GM12891 (cell line): ENCODE data around the gene ING3.

DNA sequence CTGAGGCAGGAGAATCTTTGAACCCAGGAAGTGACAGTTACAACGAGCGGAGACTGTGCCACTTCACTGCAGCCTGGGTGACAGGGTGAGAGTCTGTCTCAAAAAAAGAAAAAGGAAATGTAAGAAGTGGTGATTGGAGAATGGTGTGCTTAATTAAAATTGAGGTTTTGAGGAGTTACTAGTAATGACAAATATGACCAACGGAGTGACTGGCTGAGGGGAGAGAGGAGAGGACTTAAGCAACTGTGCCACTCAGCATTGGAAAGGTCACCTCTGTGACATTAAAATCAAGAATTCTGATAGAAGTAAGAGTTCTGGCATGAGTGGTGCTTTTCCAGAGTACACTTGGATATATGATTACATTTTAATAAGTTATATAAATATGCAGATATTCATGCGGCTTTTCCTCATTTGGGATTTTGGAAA lies 31.7 kb upstream of the ST7 start:
- RRBS, result no CpG with 5 or more reads among the region's 4 CpGs

GRCh38 chr7:116954187-116954692 lies 939 bp downstream of the ST7 start:
- RRBS, result no CpG with 5 or more reads among the region's 27 CpGs

DNA sequence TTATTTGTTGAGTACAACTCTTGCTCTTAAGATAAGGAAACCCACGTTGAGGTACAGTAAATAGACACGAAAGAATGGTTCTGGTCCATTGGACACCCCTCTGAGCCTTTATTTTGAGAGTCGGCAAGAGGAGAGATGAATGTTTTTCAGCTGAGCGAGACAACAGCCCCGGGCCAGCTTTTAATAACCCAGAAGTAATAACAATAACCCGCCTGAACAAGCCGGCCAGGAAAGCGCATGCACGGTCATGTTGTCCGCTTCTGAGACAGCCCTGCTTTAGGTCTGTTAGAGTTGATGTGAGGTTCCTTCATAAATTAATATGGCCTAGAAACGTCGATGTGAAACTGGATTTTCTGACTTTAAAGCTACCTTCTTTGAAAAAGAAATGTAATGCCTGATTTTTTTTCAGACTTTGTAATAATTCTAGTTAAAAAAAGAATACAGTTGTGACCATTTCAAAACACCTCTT lies 48.9 kb downstream of the WNT2 start:
- RRBS, result no CpG with 5 or more reads among the region's 12 CpGs

- RRBS, result no CpG with 5 or more reads among the region's 1 CpG
These were observed 8.2 kb upstream of the ASZ1 start for GRCh38 chr7:117435535-117435794.

DNA sequence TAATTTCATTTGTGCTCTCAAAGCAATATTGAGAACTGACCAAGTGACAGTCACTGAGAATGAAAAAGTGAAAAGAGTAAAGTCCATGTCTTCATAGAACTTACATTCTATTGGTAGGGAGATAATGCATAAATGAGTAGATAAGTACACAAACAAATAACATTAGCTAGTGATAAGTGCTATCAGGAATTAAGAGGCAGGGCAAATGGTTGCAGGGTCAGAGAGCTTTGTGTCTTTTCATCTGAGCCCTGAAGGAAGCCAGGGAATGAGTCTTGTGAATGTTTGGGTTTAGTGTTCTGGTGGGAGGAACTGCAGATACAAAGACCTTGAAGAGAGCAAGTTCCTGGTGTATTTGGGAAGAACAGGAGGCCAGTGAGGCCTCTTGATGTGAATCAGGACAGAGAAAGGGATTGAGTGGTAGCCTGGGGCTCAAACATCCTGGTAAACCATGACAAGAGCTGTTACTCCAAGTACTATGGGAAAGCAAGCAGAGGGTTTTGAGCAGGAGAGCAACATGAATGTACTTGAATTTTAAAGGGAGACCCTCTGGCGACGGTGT lies 183.8 kb downstream of the CTTNBP2 start:
- RRBS, result no CpG with 5 or more reads among the region's 2 CpGs

DNA sequence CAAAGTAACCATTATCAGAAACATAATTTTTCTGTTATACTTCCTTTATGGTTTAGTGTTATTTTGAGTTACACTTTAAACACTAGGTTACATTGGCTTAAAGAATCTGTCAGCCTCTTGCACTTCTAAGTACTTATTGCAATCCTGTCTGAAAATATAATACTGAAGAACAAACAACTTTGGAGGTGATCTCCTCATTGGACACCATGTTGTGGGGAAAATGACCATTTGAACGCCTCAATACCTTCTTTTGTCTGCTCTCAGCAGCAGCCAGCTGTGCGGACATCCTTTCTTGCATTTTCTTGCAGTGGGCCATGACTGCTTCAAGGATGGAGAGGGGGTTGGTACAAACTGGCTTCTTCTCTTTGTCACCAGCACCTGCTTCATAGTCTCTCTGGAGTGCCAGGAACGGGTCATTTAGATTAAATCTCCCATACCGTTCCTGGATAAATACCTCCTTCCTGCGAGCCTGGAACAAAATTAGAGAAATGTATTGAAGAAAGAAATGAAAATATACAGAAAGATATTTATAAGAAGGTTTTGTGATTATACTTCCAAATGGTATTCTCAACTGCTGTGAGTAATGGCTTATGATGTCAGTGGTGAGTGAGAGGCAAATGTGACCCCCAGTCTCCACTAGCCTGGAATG lies 62.6 kb downstream of the CTTNBP2 start:
- RRBS, result no CpG with 5 or more reads among the region's 5 CpGs

DNA sequence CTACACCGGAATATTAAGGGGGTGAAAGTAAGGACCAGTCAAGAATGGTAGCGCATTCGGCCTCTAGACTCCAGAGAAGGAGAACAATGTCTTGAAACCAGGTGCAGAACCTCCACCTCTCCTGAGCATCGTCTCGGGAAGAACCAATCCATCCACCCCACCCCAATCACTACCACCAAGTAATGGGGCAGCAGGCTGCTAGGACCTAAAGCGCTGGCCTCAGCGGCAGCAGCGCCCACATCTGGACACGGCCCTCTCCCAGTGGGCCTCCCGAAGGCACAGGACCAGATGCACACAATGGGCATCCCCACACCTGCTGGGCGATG lies 740 bp downstream of the CTTNBP2 start:
- RRBS, result no CpG with 5 or more reads among the region's 11 CpGs

- RRBS, result no CpG with 5 or more reads among the region's 4 CpGs
These were observed 577.0 kb upstream of the KCND2 start for GRCh38 chr7:119695933-119696359.

DNA sequence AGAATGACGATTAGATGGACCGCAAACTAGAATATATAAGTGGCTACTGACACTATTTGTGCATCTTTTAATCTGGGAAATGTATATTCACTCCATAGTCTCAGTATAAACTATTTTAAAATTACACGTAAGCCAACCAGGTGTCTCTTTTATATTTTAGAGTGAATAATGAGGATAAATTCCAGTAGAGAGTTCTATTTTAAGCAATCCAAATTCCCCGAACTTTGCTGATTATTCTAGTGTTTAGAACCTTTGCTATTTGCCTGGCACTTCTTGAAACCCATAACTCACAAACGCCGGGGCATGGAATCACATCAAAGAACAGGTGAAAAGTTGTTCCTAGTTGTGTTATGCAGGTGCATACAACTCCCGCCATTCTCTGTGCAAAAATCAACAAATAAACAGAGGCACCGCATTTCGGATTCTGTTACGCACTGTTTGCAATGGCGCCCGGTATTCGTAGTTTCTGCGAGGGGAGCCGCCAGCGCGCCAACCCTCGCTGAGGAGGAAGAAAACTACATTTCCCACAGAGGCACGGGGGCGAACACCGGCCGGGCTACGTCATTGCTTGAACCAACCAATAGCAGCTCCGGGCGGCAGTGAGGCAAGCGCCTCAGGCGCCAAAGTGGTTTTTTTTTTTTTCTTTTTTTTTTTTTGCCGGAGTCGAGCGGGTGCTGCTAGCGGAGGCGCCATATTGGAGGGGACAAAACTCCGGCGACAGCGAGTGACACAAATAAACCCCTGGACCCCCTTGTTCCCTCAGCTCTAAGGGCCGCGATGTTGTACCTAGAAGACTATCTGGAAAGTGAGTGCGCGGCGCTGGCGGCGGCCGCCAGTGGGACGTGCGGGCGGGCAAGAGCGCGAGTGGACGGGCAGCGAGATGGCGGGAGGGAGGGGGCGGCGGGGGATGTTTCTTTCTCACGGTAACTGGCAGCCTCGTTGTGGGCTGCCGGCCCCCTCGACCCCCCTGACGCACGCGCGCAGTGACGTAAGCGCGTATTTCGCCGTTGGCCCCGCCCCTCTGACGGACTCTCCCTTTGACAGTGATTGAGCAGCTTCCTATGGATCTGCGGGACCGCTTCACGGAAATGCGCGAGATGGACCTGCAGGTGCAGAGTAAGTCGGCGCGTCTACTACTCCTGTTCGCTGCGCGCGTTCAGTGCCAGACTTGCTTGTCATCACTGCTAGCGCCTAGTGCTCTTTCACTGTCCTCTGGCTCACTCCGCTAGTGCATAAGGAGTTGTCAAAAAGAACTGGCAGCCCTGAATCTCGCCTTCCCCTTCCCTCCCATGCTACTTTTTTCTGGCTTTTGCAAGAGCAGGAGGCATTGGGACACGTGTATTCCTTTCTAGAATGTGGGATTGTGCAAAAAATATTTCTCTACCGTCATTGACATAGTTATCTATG lies at the start of gene ING3:
ING3 (plus strand) TSS at position 658 of the 1,407 bp plus-strand sequence.
- RRBS, result under 1% methylated on average over 11 of the region's 85 CpGs

GRCh38 chr7:120991388-120991973 lies 3.0 kb downstream of the CPED1 start:
- RRBS, result no CpG with 5 or more reads among the region's 2 CpGs

GRCh38 chr7:121012371-121013304 lies 24.1 kb downstream of the CPED1 start:
- RRBS, result no CpG with 5 or more reads among the region's 8 CpGs

- RRBS, result no CpG with 5 or more reads among the region's 8 CpGs
These were observed 53.2 kb downstream of the CPED1 start for GRCh38 chr7:121041531-121042301.

DNA sequence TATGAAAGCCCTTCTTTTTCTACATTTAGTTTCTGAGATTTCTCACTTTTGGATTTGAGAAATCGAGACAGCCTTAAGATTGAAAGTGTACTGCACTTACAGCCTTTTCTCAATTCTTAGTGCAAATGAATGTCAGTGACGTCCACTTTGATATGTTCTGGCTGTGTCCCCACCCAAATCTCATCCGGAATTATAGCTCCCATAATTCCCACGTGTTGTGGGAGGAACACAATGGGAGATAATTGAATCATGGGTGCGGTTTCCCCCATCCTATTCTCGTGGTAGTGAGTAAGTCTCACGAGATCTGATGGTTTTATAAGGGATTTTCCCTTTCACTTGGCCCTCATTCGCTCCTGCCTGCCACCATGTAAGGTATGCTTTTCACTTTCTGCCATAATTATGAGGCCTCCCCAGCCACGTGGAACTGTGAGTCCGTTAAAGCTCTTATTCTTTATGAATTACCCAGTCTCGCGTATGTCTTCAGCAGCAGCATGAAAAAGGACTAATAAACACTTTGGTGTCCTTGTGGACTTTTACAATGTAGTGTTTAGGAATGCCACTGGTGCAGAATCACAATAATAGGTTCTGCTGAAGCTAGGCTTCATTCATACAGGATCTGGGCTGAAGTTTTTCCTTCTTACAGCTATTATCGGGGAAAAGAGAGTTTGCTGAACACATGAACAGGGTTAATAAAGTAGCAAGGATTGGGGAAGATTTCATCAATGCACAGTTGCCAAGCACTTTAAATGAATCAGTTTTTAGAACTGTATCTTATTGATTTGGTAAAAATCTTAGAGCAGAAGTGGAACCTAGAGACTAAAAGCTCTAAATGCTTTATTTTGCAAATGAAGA lies 74.2 kb downstream of the CPED1 start:
- RRBS, result no CpG with 5 or more reads among the region's 13 CpGs

DNA sequence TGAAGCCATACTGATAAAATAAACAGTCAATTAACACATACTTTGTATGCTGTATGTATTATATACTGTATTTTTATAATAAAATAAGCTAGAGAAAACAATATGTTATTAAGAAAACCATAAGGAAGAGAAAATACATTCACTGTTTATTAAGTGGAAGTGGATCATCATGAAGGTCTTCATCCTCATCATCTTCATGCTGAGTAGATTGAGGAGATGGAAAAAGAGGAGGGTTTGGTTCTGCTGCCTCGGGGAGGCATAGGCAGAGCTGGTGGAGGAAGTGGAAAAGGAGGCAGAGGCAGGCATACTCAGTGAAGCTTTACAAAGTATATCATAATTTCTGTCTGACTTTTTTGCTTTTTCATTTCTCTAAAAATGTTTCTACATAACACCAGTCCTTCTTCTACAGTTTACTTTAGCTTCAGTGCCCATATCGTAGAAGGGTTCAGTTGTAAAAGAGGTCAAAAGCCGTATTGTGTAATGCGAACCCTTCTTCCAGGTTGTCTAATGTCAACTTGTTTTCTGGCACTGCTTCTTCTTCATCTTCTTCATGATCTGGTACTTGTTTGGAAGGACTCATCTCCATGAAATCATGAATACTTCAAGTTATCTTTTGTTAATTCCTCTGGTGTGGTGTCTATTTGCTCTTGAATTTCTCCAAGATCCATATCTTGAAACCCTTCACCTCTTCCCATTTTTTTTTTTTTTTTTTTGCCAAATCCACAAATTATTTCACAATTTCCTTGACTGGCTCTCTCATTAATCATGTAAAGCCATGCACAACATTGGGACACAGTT lies 84.8 kb downstream of the CPED1 start:
- RRBS, result no CpG with 5 or more reads among the region's 4 CpGs

- RRBS, result no CpG with 5 or more reads among the region's 3 CpGs
These were observed 141.9 kb upstream of the WNT16 start for GRCh38 chr7:121186704-121187418.

DNA sequence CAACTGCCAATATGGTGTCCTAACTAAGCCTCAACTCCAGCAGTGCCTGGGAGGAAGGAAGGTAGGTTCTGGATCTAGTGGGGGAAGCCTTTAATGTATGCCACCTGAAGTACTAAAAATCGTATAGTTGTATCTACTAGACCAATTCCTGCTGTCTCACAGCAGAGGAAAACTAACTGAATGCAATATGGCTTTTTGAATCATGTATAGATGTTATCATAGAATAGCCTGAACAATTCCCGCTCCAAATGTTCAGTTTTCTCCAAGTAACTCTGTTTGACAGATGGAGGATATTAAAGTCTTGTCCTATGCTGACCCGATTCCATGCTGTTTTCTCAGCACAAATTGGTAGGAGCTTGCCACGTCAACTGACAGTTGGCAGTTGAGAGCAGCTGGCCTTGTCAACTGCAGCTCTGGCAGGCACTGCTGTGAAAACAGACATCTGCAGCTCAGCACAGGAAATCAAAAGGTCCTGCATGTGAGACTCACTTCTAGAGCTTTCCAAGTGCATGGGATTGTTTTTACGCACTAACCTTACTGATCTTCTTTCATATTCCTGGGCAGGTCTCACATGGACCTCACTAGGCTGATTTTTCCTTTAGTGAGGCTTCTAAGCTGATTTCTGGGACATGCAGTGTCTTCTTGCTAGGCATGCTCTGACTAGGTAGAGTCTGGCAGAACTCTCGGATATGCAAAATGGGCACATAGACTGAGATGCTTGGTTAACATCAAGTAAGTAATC lies 84.4 kb upstream of the WNT16 start:
- RRBS, result no CpG with 5 or more reads among the region's 6 CpGs

DNA sequence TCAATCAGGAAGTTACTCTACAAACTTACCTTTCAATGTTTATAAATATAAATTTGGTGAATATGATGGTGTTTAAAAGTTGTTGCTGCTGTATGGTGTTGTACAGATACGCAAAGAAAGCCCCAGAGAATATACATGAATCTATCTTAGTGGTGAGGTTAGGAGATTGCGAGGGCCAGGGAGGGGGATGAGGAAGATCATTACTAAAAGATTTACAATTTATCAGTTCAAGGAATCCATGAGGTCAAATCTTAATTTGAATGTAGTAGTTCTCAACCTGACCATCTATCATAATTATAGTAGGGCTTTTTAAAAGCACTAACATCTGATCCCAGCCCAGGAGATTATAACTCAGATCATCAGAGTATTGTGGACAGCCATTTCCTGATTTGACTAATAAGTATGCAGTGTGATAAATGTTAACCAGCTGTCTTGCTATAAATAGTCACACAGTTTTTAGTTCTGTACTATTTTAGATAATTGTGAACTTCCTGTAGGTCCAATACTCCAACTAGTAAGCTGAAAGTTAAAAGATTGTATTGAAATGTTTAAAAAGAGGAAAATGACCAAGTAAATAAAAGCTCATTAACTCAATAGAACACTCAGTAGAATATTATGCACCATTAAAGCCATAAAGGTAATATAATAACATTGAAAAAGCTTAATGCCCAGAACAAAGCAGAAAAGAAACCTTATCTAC lies 23.5 kb downstream of the FAM3C start:
- RRBS, result no CpG with 5 or more reads among the region's 2 CpGs

DNA sequence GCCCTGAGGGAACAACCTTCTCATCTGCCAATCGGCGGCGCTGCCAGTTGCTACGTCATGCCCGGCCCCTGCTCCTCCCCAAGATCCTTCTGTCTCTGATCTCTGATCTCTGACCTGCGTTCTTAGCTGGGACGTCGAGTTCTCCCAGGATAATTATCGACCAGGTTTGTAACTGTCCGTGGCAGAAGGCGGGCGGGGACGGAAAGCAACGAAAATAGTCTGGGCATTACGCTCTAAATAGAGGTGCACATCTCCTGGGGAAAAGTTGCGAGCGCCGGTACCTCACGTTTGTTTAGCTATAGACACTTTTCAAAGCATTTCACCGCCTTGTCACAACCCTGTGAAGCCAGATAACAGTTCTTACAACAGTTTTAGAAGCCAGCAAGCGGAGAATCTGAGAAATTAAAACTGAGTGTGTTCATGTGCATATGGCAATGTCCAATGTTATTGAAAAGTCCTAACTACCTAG lies 318 bp upstream of the AASS start:
- RRBS, result no CpG with 5 or more reads among the region's 21 CpGs

DNA sequence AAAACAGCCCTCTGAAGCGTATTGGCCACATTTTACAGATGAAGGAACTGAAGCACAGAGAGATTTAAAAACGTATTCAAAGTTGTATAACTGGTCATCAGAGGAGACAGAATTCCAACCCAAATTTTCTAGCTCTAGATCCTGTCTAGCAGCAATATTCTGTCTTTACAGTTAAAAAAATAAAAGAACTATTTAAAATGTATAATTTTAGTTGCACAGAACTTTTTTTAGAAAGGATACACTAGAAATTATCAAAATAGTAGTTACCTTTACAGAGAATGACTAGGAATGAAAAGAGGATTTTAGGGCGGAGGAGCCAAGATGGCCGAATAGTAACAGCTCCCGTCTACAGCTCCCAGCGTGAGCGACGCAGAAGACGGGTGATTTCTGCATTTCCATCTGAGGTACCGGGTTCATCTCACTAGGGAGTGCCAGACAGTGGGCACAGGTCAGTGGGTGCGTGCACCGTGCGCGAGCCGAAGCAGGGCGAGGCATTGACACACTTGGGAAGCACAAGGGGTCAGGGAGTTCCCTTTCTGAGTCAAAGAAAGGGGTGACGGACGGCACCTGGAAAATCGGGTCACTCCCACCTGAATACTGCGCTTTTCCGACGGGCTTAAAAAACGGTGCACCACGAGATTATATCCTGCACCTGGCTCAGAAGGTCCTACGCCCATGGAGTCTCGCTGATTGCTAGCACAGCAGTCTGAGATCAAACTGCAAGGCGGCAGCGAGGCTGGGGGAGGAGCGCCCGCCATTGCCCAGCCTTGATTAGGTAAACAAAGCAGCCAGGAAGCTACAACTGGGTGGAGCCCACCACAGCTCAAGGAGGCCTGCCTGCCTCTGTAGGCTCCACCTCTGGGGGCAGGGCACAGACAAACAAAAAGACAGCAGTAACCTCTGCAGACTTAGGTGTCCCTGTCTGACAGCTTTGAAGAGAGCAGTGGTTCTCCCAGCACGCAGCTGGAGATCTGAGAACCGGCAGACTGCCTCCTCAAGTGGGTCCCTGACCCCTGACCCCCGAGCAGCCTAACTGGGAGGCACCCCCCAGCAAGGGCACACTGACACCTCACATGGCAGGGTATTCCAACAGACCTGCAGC lies 66.0 kb downstream of the FEZF1 start:
- RRBS, result no CpG with 5 or more reads among the region's 33 CpGs